Daoy (cell line): ENCODE measurements around a stretch of chr15.

DNA sequence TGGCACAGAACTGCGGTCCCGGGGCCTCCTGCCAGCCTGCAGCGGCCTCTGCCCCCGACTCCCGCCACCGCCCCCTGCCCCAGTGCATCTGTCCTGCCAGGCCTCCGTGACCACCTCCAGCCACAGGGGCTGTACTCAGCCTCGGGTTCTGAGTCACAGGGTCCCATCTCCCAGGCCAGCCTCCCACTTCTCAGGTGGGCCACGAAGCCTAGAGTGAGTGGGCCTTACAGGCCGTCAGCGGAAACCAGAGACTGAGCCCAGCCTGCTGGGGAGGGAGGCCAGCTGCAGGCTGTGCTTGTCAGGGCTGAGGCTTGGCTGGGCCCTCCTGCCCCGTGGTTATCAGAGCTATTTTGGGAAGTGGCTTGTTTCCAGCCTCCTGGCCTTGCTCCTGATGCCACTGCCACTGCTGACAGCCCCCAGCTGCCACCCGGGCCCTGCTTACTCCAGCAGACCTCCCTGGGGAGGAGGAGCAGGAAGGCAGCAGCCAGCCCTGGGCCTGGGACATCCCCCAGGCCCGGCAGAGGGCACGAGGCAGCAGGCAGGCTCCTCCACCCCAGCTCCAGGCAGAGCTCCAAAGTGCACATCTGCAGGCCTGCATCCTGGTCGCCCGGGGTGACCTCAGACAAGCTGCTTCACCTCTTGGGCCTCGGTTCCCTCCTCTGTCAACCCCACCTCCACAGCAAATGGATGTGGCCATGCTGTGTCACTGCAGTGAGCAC is 51.2 kb downstream of the ADAMTS7 start:
- RAMPAGE, long total RNA = no peak

- RAMPAGE, long total RNA = no peak
These were observed 12.3 kb upstream of the MORF4L1 start for GRCh38 chr15:78860489-78860685.

- RAMPAGE, long total RNA = no peak
These were observed 647 bp upstream of the MORF4L1 start for GRCh38 chr15:78872087-78872399.

GRCh38 chr15:78900391-78901033 is 27.8 kb downstream of the MORF4L1 start:
- RAMPAGE, long total RNA = no peak

DNA sequence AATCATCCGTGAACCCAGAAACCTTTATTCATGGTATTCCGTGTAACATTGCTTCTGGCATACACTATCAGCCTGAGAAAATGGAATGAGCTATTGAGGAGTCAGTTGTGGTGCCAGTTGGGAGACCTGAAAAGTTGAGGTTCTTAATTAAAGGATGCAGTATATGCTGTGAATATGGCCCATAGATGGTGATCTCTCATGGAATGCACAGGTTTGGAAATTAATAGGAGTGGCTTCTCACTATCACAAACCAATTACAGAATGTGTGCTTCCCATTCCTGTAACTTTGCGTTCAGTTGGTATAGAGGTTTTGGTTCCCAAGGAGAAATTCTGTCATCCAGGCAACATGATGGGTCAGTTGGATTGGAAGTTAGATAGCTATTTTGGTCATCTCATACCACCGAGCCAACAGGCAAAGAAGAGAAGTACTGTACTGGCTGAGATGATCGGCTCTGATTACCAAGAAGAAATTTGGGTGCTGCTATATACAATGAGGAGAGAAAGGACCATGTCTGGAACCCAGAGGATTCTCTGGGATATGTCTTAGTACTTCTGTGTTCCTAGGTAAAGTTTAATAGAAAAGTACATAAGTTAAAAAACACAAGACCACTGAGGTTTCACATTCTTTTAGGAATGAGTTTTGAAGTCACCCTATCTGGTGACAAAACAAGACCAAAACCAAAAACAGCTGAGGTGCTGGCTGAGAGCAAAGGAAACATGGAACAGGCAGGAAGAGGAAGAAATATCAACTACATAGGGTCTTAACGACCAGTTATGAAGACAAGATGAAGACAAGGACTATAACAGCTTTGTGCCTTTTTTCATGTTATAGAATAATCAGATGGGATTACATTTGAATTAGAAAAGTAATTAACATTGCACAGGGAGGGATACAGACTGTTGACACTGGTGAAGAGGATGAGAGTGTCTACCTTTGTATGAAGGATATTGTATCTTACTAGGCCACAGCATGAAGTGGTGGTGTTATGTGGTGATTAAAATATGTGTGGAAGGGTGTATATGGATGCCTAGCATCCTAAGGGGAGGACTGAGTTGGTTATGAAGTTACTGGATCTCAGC is 34.3 kb downstream of the MORF4L1 start:
- RAMPAGE, long total RNA = no peak

DNA sequence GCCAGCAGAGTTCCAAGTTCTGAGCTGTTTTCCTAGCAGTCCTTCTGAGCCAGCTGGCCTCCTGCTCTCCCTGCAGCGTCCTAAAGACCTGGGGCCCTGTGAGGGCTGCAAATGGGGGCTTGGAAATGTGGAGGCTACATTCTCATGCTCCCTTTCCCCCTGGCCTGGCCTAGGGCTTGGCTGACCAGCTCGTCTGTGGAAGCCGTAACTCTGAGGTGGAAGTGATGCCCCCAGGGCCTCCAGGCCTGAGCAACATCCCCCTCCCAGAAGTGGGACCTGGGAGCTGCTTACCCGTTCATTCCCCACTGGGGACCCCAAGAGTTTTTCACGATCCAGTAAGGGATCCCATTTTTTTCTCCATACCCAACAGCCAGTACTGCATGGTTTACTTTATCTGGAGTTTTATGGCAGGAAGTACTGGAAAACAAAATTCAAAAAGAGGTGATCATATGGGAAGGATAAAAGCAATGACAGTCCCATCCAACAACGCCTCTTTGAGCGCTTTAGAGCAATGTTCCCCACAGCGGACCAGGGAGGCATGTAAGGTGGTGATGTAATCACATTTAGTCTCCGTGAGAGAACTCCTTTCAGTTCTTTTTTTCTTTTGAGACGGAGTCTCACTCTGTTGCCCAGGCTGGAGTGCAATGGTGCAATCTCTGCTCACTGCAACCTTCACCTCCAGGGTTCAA is 22.0 kb downstream of the CTSH start:
- RAMPAGE, long total RNA = no peak

- RAMPAGE, long total RNA = no peak
These were observed 1.1 kb downstream of the ANKRD34C start for GRCh38 chr15:79283525-79284117.

GRCh38 chr15:79431766-79432224 is 341 bp upstream of the MINAR1 start:
- RAMPAGE, long total RNA = no peak

DNA sequence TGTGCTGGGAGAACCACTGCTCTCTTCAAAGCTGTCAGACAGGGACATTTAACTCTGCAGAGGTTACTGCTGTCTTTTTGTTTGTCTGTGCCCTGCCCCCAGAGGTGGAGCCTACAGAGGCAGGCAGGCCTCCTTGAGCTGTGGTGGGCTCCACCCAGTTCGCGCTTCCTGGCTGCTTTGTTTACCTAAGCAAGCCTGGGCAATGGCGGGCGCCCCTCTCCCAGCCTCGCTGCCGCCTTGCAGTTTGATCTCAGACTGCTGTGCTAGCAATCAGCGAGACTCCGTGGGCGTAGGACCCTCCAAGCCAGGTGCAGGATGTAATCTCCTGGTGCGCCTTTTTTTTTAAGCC is 59.0 kb downstream of the MINAR1 start:
- RAMPAGE, long total RNA = no peak

DNA sequence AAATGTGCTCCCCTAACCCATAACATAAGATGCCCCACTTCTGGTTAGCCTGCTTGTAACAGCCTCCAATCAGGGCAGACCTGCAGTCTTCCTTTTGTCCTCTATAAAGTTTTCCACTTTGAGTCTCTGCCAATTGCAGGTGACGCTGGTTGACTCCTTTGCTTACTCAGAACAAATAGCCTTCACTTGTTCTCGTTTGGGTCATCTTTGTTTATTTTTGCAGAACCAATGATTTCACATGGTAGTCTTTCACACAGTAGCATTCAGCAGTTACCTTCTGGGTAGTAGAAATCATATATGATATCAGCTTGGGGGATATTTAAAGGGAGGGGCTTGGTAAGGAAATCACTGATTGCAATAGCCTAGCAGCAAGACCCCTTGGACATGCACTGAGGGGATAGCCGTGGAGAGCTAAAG is 225.6 kb downstream of the MINAR1 start:
- RAMPAGE, long total RNA = no peak

- RAMPAGE, long total RNA = no peak
These were observed 22.5 kb upstream of the MTHFS start for GRCh38 chr15:79918809-79920202.

DNA sequence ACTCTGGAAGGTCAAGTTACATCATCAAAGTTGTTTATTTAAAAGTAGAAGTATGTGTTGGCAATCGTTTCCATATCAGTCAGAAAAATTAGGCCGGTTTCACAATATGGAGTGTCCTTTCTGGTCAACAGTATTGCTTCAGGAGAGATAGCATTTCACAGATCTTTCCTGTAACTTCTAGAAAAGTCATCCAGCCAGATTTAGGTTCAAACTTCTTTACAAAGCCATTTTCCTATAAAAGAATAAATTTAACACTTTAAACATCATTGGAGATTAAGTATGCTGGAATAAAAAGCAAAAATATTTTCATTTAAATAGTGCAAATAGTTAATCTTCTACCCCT is 10.1 kb downstream of the BCL2A1 start:
- RAMPAGE, long total RNA = no peak

DNA sequence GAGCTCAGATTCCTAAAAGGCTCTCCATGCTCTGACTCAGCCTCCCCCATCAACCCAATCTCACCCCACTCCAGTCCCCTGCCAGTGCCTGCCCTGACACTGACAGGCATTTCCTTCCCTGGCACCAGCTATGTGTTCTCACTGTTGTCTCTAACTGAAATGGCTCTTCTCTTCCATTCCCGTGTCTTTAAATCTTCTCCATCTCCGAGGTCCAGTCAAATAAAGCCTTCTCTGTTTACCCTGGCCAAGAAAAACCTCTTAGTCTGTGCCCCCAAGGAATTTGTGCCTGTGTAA is 7.4 kb upstream of the BCL2A1 start:
- RAMPAGE, long total RNA = no peak

DNA sequence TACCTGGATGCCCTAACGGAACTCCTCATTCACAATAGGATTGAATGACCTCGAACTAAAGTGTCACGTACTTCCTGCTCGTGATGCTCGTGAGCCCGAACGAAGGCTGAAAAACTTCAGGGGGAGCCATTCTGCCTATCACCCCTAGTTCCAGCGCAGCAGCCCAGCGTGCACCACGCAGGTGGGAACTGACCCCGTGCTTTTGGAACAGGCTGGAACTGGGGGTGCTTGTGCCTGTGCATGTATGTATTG is 745 bp upstream of the ZFAND6 start:
- RAMPAGE, long total RNA = no peak

DNA sequence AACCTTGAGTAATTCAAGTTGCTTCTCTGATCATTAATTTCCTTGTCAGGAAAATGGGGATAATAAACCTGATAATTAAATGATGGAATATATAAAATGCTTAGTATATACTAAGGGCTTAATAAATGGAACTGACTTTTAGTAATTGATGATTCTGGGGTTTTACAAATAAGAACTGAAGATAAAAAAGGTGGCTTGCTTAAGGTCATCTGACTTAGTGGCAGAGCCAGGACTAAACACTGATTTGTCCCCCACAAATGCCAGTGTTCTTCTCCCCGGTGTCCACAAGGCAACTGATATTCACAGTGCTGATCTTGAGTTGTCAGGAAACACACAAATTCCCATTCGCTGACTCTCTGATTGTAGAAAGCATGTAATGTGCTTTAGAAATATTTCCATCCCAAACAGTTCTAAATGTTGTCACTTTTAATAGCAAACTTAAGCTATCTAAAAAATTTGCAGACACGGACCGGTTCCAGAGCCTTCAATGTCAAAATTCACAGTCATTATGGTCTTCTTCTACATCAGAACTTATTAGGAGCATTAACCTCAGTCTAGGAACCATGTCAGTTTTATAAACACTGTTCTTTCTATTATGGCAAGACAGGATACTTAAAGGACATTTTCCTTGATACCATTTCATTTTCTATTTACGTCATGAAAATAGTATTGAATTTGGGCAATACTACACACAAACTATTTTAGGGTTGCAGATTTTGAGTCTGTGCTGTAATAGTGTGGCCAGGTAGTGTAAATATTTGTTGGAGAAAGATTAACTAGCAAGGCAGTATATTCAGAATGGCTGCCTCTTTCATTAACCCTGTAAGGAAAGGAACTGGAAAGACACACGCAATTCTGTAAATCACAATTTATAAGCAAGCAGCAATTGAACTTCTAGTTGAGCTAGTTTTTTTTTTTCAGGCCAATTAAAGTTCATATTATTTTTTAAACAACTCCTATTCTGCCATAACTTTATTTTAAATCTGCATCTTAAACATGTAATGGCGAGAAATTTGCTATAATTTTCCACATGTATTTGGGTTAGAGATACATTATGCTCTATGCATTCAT is 2.3 kb downstream of the CTXND1 start:
- RAMPAGE, long total RNA = no peak

DNA sequence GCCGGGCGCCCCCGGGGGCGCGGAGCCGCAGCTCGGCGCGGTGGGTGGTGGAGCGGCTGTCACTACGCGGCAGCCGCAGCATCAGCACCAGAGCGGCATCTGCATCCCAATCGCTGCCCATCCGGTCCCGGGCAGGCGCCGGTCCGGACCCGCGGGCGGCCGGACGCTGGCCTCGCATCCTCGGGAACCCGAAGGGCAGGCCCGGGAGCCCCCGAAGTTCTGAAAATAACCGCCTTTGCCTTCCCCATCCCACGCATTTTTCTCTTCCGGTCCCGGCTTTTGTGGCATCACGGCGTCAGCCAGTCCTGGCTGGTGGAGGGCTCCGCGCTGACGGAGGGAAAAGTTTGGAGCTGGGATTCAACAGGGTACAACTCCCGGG is 427 bp downstream of the ARNT2 start:
- RAMPAGE, long total RNA = no peak

DNA sequence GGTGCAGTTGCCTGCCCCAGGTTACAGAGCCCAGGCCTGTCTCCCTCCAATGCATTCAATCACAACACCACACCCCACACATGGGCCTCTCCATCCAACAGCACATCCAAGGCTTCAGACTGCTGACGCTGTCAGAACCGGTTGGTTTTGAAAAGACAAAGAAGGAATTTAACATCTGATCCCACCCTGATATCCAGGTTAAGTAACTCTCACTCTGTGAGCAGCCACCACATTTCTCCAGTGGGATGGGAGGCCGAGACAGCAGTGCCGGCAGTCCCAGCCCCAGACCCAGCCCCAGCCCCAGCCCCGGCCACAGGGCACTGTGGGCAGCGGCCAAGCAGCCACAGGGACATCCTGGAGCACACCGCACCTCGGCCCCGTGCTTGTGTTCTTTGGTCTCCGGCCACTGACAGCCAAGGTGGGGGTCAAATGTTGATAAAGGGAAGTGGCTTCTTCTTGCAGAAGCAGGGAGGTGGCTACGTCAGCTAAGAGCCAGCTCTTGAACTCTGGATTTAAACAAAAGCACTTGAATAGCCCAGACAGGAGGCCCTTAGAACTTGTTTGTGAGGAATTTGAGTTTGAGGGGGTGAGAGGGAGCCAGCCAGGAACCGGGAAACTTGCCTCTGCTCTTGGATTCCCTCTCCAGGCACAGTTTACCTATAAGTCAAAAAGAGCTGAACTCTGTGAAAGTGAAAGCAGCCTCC is 135.9 kb upstream of the ABHD17C start:
- RAMPAGE, long total RNA = no peak

DNA sequence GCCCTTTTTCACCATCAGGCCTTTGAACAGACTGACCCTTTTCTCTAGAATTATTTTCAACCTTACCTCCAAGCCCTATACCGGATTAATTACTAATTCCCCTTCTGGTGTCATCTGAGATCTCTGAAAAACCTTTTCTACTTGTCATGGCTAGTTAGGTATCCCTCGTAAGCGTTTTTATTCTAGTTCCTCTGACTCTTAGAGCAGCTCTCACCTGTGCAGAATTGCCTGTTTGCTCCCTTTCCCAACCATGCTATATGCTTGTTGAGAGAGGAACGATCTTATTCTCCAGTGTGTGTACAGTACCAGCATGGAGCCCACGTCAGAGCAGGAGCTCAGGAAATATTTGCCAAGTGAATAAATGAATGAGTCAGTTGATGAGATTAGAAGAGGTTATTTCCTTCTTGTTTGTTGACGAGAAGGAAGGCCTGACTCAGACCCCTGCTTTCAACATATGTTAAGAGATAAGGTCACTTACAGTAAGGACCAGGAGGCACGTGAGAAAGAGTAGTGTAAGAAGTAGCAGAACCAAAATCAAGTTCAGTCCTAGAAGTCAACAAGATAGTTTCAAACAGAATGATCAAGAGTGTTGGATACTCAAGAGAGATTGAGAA is 106.4 kb upstream of the ABHD17C start:
- RAMPAGE, long total RNA = no peak

DNA sequence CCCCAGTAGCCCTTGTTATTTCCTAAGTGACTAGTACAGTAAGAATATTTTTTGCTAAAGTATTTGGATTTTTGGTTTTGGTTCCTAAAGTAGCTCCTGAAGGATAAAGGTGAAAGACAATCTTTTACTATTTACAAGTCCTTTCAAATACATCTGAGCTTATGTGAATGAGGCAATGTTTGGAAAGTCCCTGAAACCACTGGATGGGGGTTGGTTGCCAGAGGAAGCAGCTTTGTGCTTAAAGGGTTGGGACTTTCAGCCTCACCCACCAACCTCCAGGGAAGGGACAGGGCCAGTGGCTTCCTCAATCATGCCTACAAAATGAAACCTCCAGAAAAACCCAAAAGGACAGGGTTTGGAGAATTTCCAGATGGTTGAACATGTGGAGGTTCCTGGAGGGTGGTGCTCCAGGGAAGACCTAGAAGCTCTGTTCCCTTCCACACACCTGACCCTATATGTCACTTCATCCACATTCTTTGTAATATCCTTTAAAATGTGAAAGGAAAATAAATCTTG is 20.9 kb upstream of the ABHD17C start:
- RAMPAGE, long total RNA = no peak

- RAMPAGE, long total RNA = no peak
These were observed 14.8 kb downstream of the ABHD17C start for GRCh38 chr15:80709490-80710809.